ENCODE measurements around the genes SIK1, AIRE and LRRC3.

DNA sequence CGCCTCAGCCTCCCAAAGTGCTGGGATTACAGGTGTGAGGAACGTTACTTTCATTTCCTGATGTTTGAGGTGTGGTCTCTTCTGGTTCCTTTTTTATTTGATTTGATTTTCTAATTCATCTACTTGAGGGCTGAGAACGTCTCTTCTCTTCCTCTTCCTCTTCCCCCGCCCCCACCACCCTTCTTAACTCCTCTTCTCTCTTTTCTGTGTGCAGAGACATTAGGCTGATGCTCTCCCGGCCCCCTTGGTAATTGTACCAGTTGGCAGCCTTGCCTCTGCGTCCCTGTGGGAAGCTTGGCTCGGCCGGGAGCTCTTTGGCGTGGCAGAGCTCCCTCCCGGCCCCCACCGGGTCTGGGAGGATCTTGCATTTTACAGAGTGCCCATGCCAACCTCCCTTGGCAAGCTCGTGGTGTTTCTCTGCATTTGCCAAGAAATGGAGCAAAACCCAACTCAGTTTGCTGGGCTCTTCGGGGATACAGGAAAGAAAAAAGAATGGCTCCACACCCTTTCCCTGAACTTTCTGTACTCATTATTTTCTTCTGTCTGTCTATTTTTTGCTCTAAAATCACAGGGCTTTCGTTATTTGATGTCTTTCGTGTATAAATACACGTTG, 20.0 kb downstream of the CRYAA start:
- PRO-cap = no peak

DNA sequence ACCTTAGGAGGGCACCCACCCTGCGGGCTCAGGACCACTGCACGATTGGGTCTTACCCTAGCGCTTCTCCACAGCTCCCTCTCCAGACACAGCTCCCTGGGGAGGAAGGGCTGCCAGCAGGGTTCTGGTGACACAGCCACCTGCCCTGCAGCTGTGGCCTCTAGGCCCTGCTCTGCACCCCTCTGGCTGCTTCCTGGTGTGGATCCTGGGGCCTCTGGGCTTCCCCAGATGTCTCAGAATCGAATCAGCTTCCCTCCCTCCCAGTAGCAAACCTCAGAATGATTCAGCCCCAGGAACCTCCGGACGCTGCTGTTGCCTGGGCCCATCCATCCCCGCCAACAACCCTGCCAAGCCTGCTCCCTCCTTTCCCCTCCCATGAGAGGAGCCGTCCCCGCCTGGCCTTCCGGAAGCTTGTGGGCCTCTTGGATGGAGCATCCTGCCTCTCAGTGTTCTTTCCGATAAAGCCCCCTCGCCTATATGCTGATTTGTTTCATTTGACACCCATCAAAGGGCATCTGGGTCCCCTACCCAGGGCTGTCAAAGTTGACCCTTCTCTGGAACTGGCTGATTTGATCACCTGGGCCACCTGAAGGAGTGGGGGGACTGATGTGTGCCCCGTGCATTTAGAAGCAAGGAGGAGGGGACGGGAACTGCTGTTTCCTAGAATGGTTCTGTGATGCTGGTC, 25.2 kb downstream of the CRYAA start:
- PRO-cap = no peak

DNA sequence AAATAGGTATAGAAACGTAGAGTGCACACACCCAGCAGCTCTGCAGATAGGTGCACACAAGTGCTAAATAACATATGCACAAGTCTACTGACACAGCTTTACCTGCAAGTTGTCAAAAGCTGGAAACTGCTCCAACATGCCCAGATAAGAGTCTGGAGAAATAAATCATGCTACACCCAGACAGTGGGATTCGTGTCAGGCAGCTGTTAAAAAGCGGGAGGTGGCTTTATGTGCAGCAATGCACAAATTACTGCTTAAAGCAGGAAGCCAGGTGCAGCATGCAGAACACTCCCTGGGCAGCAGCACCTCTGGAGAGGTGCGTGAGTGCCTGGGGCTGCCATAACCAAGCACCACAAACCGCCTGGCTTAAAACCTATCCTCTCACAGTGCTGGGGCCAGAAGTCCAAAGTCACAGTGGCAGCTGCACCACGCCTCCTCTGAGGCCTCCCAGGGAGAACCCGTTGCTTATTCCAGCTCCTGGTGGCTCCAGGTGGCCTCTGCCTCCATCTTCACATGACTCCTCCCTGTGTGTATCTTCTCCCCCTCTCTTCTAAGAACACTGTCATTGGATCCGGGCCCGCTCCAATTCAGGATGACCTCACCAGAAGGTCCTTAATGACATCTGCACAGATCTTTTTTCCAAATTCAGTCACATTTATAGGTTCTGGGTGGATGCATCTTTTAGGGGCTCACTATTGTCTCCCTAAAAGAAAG, 115.6 kb downstream of the SIK1 start:
- PRO-cap = no peak

- PRO-cap = no peak
Measured at GRCh38 chr21:43340688-43341152, 86.2 kb downstream of the SIK1 start.

GRCh38 chr21:43360852-43362130, 65.6 kb downstream of the SIK1 start:
- PRO-cap = bidirectional peak, plus-strand start at chr21:43361957, minus-strand start at chr21:43361827

- PRO-cap = no peak
Measured at GRCh38 chr21:43363025-43363287, 64.0 kb downstream of the SIK1 start.

GRCh38 chr21:43426938-43427339, at the start of gene SIK1:
Gene SIK1, minus strand, starts transcription at chr21:43427131.
- PRO-cap = no peak

DNA sequence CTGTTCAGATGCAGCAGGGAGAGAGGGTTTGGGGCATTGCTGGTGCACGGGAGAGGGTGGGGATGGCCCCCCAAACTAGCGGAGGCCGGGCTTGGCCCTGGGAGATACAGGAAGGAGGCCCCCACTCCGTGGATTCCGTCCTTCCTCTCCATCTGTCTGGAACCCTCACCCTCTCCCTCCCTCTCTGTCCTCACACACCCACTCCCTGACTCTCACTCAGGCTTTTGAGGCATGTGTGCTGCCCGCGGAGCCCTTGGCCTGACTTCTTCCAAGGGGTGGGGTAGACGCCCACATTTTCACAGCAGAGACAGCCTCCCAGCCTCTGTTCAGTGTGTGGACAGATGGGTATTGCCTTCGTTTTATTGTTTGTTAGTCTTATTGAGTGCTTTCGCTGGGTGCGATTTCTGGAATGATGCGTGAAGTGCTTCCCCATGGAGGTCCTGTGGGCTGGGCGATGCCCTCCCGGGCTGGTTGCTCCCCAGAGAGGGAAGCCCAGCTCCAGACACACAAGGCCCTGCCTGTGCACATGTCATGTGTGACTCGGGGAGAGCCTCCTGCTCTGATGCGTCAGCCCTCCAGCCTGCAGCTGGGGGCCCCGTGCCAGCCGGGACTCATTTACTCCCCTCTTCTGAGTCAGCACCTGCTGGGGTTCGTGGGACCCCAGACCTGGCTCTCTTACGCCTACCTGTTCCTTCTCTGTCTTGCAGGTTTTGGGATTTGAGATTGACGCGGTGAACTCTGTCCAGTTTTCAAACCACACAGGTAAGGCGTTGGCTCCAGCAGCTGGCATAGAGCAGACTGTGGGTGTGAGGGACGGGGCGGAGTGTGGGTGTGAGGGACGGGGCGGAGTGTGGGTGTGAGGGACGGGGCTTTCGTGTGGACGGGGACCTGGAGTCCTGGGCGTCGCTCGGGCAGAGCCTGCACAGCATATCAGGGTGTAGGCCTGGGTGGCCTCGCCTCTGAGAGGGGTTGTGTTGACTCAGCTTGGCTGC, 14.7 kb downstream of the PDXK start:
- PRO-cap = no peak

DNA sequence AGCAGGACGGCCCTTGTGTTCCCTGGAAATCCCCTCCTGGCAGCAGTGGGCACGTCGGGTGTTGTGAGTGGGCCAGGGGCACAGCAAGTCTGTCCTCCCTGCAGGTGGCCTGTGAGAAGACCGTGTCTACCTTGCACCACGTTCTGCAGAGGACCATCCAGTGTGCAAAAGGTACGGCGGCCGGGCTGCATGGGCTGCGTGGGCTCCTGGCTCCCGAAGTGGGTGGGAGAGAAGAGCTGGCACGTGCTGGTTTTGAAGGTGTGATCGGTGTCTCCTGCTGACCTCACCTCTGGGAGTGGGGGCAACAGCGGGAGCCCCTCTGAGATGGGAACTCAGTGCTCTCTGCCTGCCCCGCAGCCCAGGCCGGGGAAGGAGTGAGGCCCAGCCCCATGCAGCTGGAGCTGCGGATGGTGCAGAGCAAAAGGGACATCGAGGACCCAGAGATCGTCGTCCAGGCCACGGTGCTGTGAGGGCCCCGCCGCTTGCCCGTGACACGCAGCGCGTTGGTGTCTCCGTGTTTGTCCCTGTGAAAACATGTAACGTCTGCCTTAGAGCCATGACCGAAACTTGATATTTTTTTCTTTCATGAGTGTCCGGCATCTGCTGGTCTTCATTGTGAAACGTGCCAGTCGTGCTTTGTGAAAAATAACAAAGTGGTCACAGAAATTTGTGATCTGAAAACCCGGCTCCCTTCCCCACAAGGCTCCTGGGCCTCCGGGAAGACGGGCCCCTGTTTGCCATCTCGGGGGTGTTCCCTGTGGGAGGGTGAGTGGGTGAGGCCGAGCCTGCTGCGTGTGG, 20.3 kb downstream of the CSTB start:
- PRO-cap = no peak

- PRO-cap = no peak
Measured at GRCh38 chr21:43775521-43776002, 546 bp downstream of the CSTB start.

- PRO-cap = no peak
Measured at GRCh38 chr21:43870958-43871829, 6.2 kb downstream of the AGPAT3 start.

- PRO-cap = no peak
Measured at GRCh38 chr21:43921062-43921933, 56.3 kb downstream of the AGPAT3 start.

DNA sequence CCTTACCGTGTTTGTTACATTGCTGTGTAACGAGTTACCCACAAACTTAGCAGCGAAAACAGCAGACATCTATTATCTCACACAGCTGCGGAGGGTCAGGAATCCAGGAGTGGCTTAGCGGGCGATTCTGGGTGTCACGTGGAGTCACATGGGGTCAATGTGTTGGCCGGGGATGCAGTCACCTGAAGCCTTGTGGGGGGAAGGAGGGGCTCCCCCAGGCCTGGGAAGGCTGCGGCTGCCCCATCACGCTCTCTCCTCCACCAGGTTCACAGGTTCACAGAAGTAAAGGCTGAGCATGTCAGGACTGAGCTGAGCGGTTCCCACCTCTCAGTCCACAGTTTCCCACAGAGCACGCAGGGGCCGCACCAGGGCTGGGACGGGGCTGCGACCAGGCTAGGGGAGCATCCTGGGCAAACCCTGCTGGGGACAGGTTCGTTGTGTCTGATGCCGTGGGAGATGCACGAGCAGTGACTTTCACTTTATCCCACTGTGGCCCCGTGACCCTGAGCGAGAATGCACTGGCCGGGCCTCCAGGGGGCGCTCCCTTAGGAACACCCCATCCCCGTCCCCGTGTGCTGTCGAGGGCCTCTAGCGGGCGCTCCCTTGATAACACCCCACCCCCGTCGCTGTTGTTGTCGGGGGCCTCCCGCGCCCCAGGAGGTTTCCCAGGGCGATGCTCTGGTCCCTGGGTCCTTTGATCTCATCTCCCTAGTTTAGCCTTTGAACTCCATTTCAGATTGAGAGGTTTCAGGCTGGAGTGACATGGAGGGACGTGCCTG, 73.2 kb upstream of the TRAPPC10 start:
- PRO-cap = no peak

- PRO-cap = no peak
Measured at GRCh38 chr21:44082571-44083442, 24.4 kb upstream of the PWP2 start.

GRCh38 chr21:44285640-44286348, at the start of gene AIRE:
Gene AIRE, plus strand, starts transcription at chr21:44285876.
- PRO-cap = no peak

- PRO-cap = unidirectional peak, plus-strand start at chr21:44294780
Measured at GRCh38 chr21:44294517-44294931, 5.3 kb upstream of the PFKL start.

- PRO-cap = no peak
Measured at GRCh38 chr21:44313371-44314170, 13.7 kb downstream of the PFKL start.

- PRO-cap = no peak
Measured at GRCh38 chr21:44325482-44326112, 13.6 kb downstream of the CFAP410 start.

DNA sequence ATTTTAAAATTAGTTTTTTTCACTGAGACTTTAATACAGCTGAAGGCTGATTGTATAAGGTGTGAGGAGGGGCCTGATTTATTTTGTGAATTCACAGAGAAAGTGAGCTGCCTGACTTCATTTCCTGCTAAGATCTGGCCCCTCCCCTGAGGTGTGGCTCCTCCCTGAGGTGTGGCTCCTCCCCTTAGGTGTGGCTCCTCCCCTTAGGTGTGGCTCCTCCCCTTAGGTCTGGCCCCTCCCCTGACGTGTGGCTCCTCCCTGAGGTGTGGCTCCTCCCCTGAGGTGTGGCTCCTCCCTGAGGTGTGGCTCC, 27.1 kb upstream of the LRRC3 start:
- PRO-cap = no peak

DNA sequence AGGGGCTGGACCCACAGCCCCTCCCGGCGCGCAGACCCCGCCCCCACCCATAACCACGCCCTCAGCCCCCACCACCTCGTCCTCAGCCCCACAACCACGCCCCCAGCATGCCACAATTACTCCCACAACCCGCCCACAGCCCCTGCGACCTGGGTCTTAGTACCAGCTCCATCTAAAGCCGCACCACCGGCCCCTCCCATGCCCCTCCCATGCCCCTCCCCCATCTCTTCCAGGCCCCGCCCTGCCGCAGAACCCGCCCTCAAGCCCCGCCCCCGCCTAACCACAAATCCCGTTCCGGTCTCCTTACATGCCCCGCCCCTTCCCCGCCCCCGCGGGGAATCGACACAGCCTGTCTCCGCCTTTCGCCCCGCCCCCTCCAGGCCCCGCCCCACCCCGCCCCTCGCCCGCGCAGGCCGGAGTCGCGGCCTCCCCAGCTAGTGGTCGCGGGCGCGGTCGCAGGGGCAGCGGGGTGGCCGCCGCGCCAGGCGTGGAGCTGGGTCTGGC, at the start of gene LRRC3:
Gene LRRC3, plus strand, starts transcription at position 416 of the 504 bp plus-strand sequence.
- PRO-cap = unidirectional peak, plus-strand start at position 407 of the sequence

All from bile duct (tissue), 1 donor.